Vermiform appendix (tissue), 1 donor: ENCODE measurements around the genes RNF186 and PLA2G5.

GRCh38 chr1:18918152-18918724, 15.9 kb upstream of the ALDH4A1 start:
- PRO-cap: no peak

GRCh38 chr1:19161525-19162042, 48.5 kb downstream of the UBR4 start:
- PRO-cap: no peak

DNA sequence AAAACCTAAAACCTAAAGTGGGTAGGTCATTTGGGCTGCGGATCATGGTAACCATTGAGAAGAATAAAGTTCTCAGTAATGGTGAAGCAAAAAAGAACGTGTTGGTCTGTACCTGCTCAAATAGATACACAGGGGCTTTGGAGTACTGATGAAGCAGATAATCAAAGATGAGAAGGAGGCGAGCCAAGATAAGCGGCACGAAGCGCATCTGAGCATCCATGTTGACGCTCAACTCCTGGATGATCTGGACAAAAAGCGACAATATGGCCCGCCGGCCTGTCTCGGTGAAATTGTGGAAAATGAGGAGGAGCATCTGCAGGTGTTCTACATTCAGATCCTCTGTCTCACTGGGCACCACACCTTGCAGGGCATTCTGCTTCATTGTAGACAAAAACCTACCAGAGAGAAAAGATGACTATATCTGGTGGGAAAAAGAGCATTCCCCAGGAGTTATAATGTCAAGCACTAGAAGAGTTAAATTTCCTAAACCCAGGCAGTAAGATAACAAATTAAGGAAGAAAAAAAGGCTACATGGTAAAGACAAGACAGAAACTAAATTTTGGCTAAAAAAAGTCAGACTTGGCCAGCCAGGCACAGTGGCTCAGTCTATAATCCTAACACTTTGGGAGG, 32.6 kb downstream of the UBR4 start:
- PRO-cap: no peak

GRCh38 chr1:19183657-19184389, 26.2 kb downstream of the UBR4 start:
- PRO-cap: no peak

DNA sequence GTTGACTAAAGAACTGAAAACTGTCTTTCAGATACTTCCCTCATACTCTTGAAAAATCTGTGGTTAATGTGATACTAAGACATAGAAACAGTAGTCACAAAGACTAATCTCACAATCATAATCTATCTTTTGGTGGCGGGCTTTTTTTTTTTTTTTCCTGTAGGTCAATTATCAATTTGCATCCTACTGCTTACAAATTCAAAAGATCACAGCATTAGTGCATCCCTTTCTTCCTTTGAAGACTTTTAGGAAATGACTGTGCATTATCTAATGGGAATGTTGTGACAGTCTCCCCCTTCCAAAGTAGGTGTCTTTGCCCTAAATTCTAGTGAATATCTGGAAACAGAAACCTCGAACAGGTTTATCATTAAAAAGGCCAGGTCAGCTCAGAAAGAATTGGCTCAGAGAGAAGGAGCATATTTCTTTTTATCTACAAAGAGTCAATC, 4.5 kb downstream of the UBR4 start:
- PRO-cap: no peak

DNA sequence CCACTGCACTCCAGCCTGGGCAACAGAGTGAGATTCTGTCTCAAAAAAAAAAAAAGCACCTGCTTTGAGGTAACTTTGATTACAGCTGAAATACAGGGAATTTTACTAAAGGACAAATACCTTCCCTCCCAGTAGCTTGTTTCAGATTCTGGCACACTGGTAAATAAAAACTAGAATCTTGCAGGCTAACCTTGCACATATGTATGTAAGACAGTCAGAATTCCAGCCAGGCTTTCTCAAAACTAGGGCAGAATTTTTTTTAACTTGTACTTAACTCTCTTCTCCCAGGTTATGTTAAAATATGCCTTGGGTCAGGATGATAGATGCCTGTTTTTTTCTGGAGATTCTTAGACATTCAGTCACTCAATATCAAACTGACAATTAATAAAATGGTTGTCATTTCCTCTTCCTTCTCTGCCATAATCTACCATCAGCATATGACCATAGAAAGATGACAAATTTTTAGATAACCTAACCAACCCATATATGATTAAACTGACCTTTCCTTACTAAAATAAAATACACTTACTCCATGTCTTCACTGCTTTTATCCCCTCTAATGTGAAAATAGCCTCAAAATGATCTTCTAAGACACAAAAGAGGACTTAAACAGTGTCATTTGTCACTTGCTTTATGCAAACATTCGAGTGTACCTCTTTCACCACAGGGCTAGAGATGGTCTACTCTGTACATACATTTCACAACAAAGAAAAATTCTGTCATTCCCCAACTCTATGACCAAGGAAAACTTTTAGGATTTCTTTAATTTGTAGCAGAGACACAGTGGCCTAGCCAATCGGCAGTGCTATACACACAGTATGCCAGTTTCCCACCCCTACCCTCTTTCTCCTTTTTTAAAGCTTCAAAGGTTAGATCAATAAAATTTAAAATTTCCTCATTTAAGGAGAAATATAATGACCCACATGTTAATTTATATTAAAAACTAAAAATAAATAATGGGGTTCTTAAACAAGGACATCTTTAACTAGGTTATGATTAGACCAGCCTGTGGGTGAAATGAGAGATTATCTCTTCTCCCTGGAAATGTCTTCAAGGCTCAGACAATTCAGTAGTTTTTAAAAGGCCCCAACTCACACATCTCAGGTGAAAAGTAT, 7.8 kb upstream of the UBR4 start:
- PRO-cap: no peak

DNA sequence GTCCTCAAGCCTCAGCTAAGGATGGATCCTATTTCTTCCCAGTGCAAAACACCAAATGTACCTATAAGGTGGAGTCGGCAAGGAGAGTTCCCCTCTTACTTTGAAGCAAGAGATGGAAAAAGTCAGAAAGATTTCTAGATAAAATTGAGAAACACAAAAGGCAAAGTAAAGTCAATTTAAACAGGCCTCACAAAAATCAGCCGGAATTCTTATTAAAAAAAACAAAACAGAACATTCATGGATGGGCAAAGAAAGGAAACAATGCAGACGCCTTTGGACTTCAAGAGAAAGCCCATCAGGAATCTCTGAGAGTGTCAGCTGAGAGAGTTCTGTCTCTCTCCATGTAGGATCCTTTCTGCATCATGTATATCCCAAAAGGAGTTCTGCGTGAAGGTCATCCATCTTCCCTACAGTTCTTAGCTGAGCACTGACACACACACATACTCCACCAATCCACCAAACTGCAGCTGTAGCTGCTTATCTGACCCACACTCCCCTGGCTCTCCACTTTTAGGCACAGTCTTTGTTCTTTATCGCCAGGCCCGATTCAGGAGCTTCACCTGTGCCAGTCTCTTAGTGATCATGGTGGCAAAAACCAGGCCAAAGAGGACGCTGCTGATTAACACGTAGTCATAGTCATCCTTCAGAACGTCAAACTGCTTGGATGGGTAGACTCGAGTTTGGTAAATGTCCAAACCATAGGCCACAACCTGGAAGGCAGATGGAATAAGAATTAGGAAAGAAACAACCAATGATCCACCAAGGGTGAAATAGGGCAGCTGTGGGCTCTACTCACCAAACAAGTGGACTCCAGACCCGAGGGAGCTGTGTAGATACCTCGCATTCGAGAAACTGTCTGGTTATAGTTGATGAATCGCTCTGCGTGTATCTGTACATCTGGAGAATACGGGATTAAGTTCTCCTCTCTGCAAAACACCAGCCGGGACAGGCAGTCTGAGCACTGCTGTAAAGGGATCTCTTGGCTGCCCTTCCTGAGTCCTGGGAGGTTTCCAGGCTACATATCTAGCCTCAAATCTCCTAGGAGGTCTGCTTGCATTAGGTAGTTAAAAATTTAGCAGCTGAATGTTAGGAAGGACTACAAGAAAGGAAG, 9.1 kb upstream of the UBR4 start:
- PRO-cap: no peak

GRCh38 chr1:19338869-19339725, 27.0 kb downstream of the SLC66A1 start:
- PRO-cap: no peak

DNA sequence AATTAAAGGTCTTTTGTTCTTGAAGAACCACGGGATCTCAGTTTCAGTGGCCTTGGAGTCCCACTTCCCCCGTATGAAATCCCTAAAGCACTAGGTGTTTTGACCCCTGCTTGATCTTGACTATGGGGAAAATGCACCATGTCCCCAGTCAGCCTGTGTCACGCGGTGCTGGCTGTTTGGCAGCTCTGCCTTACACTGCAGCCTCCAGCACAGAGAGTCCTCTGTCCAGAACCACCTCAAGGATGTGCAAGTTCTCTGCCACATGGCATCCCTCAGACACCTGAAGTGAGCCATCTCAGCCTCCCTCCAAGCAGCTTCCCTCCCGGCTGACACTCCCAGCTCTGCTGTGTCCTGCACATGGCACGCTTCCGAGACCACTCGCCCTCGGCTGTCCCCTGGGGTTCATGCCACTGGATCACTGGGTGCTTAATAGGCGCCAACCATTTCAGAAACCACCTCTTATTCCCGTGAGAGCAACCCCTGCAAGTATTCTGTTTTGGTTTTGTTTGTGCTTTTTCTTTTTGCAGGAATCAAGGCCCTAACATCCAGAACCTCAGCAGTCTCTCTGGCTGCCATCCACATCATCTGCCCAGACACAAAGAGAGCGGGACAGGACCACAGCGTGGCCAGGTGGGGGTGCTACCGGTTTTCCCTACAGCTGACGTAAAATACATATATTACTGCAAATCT, 45.8 kb downstream of the CAPZB start:
- PRO-cap: no peak

GRCh38 chr1:19447677-19448374, 37.5 kb downstream of the CAPZB start:
- PRO-cap: no peak

DNA sequence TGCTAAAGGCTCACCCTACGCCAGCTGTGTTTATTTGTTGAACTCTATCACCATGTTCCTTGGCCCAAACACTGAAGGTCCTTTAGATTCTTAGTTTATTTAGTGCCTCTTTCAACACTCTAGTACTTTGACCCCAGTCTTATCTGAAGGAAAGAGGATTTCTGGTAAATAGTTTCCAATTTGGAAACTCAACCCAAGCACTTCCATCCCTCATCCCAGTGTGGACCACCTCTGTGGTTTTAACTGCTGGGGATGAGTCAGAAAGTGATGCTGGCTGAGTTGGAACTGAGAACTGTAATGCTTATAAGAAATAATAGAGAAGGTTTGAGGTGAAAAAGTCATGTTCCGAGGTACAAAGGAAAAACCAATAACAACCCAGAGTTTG, 19.6 kb upstream of the CAPZB start:
- PRO-cap: no peak

DNA sequence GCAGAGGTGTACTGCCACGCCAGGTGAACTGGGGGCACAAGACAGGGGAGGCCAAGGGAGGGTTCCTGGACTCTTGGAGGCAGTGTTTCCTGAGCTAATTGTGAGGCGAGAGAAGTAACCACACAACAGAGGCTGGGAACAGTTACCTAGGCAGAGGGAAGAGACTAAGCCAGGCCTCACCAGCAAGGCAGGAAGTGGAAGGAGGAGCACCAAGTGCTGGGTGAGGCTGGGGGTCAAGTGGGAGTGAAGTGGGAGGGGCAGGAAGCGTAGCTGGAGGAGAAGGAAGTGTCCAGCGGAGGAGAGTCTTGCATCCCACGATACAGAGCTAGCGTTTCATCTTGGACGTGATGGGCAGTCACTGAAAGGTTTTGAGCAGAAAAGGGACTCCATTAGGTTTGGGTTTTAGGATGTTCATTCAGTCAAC, 48.3 kb upstream of the CAPZB start:
- PRO-cap: no peak

- PRO-cap: no peak
Observed at GRCh38 chr1:19647324-19648469, 3.6 kb downstream of the NBL1 start.

DNA sequence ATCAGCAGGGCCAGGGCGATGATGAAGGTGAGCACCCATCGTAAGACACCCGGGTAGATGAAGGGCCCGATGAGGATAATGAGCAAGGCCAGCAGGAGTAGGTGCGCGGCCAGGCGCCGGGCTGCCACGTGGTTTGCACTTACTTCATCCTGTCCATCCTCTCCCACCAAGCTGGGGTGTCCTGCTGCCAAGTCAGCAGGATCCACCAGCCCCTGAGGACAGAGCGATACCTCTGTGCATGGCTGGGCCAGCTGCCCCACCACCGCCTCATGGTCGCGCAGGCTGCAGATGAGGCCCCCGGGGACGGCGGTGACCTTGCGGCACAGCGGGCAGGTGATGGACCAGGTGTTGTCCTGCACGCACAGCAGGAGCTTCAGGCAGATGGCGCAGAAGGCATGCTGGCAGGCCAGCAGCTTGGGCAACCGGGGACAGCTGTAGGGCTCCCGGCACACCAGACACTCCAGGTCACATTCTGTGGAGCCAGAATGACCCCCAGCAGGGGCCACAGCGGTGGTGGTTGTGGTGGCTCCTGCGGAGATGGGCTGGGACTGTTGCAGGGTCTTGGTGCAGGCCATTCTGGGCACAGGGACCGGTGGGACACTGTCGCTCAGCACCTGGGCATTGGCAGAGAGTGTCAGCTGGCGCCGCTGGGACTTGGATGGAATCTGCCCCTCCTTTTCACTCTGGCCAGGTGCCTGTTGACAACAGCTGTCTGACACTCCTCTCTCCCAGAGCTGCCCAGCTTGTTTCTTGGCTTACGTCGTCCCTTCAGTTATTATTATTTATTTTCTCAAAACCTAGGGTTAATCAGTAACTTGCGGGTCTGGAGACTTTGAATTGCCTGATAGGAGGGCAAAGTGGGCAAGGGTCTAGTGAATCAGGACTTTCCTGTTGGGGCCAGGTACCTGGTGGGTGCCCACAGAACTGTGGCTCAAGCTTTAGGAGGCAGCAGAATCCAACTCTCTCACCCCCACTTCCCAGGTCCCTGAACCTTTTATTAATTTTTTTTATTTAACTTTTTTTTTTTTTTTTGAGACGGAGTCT, at the start of gene RNF186:
RNF186 (minus strand) TSS at position 757 of the 1,044 bp plus-strand sequence.
- PRO-cap: bidirectional peak, plus-strand start at position 921 of the sequence, minus-strand start at position 667 of the sequence

- PRO-cap: bidirectional peak, plus-strand start at chr1:19860650, minus-strand start at chr1:19860542
Observed at GRCh38 chr1:19860413-19860703, 21.8 kb upstream of the OTUD3 start.

DNA sequence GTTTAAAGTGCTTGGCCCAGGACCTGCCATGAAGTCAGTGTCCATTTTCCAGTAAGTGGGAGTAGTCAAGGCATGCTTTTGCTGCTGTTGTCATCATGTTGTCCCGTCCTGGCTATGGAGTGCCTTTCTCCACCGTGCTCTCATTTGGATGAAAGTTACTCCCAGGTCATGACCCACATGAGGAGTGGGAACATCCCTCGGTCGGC, 11.7 kb downstream of the PLA2G2A start:
- PRO-cap: no peak

DNA sequence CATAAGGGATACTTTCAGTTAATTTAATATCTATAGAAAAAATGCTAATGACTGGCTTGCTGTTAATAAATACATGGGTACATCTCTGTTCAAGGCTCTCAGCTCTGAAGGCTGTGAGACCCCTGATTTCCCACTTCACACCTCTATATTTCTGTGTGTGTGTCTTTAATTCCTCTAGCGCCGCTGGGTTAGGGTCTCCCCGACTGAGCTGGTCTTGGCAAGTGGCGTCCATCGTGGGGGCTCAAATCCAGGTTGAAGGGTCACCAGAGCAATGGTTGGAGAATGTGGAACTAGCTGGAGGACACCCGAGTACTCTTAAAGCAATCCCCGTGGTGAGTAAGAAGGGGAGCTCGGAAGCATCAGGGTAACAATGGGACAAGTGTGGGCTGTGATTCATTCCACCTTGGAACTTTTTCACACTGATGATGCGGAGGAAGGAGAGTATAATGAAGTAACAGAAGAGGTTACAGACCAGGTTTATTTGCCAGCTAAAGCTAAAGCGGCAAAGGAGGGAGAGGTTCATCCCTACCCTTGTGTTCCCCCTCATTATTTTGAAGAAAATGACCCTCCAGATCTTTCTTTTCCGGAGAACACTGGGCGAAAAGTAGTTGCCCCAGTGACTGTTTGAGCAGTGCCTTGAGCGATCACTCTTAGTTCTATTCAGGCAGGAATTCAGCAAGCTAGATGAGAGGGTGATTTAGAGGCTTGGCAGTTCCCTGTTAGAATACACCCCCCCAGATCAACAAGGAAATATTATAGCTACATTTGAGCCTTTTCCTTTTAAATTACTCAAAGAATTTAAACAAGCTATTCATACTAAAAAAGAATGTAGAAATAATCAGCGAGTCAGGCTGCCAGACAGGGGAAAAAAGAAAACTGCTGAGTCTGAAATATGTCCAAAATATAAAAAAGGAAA, 18.5 kb upstream of the PLA2G2A start:
- PRO-cap: no peak

DNA sequence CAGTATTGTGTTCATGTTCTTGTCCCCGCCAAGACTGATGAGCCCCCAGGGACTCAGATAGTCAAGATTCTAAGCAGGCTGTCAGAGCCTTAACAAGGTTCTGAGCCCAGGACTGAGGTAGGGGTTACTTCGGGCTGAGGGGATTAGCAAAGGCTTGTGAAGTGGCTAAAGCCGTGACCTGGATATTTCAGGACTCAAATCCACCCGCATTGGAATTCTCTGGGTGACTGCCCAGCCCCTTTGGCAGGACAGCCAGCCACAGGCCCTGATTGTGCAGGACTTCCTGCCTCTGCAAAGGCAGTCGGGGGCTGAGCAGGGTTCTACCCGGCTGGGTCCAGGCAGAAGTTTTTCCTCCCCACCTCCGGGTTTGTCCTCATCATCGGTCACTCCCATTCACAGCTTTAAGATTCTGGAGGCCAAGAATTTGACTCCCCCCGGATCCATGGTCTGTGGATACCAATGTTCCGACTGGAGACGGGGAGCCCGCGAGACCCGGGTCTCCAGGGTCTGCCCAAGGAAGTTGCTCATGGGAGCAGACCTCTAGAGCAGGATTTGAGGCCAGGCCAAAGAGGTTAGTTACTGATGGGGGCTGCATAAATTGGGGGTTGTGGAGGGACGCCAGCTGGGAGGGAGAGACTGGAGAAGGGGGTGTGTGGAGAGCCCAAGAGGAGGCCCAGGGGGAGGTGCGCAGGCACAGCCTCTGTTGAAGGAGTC, at the start of gene PLA2G5:
PLA2G5 (plus strand) TSS at position 300 of the 714 bp plus-strand sequence.
- PRO-cap: unidirectional peak, plus-strand start at position 300 of the sequence

DNA sequence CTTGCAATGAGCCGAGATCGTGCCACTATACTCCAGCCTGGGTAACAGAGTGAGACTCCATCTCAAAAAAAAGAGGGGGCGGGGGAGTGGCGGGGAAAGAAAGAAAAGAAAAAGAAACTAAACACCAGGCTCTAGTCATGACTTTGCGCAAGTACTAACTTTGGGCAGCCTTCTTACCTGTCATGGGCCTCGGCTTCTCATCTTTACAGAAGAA, 20.1 kb downstream of the PLA2G2D start:
- PRO-cap: no peak

GRCh38 chr1:20124404-20124991, 5.2 kb upstream of the PLA2G2D start:
- PRO-cap: no peak